Mammary microvascular endothelial cell (primary cell): ENCODE data around the gene SH3GL3.

DNA sequence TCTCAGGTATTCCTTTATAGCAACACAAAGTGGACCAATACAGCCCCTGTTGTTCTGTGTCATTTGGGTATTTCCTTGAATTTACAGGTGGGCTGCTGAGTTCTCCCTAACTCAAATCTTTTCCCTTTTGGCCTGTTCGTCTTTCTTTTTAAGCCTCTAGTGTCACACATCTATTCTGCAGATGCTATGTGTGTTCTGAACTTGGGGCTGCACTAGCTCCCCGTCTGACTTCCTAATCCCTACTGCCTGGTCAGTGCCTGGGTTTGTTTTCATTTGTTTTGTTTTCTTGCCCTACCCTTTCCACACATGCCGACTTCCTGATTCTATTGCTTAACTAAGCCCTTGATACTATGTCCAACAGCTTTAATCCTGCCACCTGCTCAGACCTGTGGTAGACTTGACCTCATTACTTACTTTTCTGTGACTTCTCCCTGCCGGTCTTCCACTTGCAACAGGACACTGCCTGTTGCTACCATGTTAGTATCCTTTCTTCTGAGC lies 39.4 kb upstream of the CEMIP start:
- RAMPAGE, long total RNA: no peak

DNA sequence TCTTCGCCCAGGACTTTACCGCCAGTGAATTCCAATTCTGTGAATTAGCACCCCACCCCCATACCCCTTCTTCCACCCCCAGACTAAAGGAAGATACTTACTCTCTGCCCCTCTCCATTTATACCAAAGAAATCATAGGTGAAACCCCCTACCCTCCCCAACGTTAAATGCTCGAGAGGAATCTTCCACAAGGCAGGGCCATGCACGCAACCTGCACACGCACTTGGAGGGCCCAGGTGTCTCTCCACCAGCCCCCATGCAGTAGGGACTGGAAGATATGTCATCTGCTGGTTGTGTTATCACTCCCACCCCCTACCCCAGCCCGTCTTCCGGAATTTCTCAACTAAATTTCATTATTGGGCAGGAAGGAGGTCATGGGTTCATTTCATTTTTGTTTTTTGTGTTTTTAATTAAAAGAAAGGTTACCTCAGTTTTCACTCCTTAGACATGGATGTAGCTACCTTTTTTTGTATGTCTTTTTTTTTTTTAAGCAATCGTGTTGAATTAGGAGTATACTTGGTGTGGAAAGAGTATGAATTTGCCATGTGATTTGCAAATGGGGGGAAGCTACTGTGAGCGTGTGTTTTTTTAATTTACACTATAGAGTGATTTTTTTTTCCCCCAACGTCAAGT lies 2.7 kb downstream of the TLNRD1 start:
- RAMPAGE, long total RNA: no peak

- RAMPAGE, long total RNA: no peak
Observed at GRCh38 chr15:81003946-81004816, 3.5 kb downstream of the TLNRD1 start.

GRCh38 chr15:81061506-81061953 lies 60.8 kb downstream of the TLNRD1 start:
- RAMPAGE, long total RNA: no peak

DNA sequence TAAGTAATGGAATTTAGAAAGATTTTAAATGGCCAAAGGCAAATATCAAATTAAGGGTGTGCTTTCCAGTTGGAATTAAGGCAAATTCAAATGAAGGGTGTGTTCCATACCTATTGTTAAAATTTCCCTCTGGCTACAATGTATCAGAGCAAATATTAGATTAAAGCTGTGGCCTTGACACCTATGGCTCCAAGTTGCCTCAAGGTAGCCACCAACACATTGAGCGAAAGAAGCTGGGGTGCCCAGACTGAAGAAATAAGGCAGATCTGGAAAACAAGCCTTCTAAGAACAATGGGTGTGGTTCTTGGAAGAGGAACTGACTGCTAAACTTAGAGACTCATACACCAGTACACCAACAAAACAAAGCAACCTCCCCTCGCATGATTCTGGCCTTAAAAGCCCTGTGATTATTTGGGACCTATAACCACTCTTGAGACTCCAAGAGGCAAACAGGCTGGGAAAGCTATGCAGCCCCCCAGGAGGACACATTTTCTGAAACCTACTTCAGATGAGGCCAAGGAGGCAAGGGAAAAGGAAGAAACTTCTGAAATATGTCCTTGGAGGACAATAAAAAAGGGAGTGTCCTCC lies 29.4 kb upstream of the IL16 start:
- RAMPAGE, long total RNA: no peak

DNA sequence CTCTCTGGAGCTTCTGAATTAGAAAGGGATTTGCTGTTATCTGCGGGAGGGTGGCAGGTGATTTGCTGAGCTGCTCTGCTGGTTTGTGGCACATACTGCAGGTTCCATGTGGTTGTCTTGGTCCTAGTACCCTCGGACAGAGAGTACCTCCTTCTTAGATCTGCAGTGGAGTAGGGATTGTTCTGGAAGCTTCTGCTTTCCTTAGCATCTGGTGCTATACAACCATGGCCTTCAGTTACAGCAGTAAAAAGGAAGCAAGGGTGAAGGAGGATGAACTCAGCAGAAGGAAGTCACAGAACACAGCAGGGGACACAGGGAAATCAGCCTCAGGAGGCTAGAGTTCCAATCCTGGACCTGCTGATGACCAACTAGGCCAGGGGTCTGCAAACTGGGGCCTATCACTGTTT lies 39.6 kb downstream of the STARD5 start:
- RAMPAGE, long total RNA: no peak

DNA sequence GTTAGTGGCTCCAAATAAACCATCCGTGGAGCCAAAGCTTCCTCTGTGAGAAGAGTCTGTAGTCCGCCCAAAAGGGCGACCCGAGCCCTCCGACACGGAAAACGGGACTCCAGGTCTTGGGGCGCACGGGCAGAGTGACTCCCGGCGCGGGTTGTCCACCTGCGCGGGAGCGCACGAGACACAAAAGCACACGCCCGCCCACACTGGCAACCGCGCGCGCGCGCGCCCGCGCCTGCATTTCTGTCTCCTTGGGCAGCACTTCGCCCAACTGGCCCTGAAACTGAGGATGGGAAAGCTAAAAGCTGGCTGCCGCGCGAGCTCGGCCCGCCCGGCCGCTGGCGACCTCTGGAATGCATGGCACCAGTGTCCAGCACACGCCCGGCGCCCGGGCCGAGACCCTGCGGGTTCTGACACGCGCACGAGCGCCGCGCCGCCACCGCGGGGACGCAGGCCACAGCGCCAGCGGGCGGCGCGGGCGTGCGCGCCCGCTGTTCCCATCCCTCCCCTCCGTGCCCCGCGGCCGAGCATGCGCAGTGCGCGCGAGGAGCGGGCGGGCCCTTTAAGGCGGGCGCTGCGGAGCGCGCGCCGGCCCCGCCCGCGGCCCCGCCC lies 845 bp upstream of the MEX3B start:
- RAMPAGE, long total RNA: no peak

GRCh38 chr15:82300248-82300686 lies 37.6 kb downstream of the SAXO2 start:
- RAMPAGE, long total RNA: no peak

- RAMPAGE, long total RNA: no peak
Observed at GRCh38 chr15:82332866-82333699, 16.2 kb downstream of the GOLGA6L10 start.

DNA sequence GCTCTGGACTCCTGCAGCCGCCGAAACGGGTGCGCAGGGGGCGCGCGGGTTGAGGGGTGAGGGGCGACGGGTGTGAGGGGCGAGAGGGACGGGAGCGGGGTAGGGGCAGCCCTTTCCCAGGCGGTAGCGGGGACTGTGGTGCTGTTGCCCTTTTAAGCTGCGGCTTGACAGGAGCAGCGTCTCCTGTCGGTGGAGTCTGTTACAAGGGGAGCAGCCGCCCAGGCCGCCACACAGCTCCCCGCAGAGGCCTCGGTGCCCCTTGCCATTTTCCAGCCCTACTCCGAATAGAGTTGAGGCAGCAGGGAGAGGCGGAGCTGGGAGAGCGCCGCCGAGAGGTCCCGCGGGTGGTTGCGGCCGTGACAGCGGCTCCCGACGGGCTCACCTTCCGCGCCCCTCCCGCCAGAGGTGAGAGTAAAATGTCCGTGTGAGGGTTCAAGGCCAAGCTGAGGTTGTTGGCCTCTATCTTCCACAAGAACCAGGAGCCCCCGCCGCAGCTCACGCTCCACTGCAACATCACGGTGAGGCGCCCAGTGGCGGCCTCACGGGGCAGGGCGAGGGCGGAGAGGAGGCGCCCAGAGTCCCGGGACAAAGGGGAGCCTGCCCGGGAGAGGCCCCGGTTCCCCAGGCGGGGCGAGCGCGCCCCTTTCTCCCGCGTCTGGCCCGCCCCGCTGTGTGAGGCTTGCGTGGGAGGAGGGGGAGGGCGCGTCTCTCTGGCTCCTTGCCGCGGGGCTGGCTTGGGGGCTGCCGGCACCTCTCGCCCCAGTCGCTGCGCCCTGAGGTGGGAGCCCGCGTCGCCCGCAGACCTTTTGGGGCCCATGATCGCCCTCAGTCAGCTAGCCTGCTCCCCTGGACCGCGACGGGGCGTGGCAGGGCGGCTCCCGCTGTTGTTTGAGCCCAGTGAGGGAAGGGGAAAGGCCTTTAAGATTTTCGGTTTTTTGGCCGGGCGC lies 15.9 kb downstream of the GOLGA6L9 start:
- RAMPAGE, long total RNA: no peak

- RAMPAGE, long total RNA: no peak
Observed at GRCh38 chr15:82519313-82519653, 21.0 kb downstream of the RPS17 start.

GRCh38 chr15:82537129-82537648 lies 3.1 kb downstream of the RPS17 start:
- RAMPAGE, long total RNA: no peak

DNA sequence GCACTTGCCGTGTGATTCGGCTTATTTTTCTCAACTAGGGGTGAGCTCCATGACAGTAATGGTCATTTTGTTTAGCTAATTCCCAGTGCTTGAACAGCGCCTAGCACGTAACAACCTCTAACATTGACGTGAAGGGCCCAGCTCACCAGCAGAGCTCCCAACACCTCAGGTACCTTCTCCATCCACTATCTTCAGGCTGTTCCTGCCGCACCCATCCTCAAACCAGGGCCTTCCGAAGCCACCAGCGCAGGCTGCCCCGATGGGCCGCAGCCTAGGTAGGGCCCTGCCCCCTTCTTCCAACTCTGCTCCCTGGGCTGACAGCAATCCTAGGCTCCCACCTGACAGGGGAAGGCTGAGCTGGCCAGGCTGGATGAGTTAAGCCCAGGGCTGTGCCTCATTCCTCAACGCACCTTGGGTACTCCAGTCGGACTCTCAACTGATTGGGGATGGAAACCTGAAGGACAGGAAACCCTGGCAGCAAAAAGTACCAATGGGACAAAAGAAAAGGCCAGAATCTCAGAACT lies 824 bp upstream of the RPS17 start:
- RAMPAGE, long total RNA: no peak

GRCh38 chr15:82849320-82850549 lies 40.3 kb downstream of the WHAMM start:
- RAMPAGE, long total RNA: no peak

GRCh38 chr15:83018510-83018998 lies 7.1 kb upstream of the C15orf40 start:
- RAMPAGE, long total RNA: no peak

DNA sequence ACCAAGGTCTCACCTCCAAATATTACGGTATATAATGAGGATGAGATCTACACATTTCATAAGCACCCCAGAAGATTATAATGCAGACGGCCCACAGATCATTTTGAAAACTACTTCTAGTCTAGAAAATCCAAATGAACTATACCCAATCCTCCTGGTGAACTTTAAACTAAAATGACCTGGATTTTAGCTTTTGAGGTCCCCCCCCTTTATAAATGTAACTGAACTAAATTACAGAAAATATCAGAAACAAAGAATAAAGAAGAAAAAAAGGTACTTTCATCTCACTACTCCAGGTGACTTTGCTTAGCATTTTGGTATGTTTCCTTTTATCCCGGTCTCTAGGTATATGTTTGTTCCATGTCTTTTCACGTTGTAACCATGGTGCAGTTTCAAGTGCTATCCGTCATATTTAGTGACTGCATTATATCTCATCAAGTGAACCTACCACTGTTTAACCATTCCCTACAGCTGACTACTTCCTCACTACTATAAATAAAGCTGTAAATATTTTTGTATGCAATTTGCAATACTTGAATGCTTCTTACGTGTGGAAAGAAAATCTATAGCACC lies 2.3 kb downstream of the BTBD1 start:
- RAMPAGE, long total RNA: no peak

DNA sequence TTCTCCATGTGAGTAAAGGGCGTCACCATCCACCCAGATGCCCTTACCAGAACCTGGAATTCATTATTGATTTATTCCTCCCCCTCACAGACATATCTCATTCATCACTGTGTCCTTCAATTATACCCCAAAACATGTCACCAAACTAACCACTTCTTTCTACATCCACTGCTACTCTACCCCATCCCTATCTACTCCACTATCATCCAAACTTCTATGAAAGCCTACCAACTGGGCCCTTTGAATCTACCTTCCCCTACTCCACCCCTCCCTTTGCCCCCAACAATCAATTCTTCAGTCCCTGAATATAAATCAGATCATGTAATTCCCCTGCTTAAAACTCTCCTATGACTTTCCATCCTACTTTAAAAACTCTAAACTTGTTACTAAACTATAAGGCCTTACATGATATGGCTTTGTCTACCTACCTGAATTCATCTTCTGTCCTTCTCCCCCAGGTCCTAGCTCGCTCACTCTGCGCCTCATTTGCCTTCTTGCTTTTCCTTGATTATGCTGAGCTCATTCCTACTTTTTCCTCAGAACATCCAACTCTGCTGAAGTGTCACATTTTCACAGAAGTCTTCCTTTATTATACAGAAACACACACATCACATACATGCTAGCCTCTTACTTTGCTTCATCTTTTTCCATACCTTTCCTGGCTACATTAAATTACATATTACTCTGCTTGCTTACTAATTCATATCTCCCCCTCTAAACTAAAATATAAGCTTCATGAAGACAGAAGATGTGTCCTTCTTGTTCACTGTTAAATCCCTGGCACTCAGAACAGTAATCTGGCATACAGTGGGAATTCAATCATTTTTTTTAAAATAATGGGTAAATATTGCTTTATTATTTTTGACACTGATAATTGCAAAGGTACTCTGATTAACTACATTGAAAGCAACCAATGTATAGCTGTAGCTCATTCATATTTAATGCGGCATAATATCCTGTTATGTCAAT lies 18.4 kb downstream of the HDGFL3 start:
- RAMPAGE, long total RNA: no peak

- RAMPAGE, long total RNA: no peak
Observed at GRCh38 chr15:83206413-83206739, 1.2 kb downstream of the HDGFL3 start.

DNA sequence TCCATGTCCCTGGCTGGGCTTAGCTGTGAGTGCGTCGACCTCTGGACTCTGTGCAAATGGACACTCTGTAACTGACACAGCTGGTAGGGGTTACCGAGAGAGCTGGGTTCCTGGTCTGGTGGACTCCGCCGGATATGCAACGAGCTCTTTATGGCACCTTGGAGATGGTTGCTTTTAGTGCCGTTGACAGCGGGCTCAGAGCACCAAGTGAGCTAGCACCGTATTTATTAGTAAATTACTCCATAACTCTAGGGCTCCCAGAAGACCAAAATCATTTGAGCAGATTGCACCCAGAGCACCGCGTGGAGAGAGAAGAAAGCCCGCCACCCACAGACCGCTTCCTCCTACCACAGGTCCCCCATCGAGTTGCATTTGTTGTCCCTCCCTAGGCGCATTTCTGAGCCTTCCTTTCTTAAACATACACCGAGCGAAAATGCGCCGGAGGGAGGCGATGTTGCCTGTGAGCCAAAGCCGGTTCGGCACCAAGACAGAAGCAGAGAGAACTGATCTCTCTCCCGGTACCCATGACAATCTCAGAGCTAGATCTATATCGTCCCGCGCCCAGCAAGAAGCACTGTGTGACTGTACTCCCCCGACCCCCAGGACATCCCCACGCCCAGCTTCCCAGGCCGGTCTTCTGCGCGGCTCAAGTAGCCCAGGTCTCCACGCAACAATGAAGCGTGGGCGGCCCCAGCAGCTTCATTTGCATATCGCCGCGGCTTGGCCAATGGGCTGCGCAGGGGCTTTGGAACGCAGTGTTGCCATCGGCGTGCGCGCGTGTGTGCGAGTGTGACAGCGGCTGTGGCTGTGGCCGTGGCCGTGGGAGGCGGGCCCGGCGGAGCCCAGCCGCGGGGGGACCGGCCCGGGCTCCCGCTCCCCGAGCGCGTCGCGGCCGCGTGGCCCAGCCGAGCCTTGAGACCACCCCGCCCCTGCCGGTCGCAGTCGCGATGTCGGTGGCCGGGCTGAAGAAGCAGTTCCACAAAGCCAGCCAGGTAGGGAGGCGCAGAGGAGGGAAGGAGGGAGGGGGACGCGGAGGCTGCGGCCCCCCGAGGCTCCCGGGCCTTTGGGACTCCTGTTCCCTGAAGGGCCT lies at the start of gene SH3GL3:
SH3GL3 (plus strand) TSS at position 755 of the 1,090 bp plus-strand sequence.
- RAMPAGE, long total RNA: no peak

GRCh38 chr15:83605139-83605338 lies 48.9 kb upstream of the ADAMTSL3 start:
- RAMPAGE, long total RNA: no peak